GM23248 (cell line): Measurements from ENCODE around the gene GLIS2.

DNA sequence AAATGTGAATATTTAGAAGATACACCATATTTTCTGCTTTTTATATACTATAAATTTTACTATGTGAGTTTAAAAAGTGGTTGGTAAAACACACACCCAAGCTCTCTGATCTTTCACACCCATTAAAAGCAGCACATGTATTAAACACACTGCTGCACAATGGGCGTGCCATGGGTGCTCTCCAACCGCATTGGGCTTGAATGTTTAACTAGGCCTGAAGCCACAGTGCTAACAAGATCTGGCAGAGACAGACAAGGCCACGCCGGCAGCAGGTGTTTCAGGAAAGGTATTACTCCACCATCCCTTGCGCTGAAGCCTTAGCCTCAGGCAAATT lies 95.2 kb downstream of the ADCY9 start:
- RAMPAGE, long total RNA: no peak

- RAMPAGE, long total RNA: no peak
Measured at GRCh38 chr16:4143346-4143809, 27.1 kb upstream of the ADCY9 start.

DNA sequence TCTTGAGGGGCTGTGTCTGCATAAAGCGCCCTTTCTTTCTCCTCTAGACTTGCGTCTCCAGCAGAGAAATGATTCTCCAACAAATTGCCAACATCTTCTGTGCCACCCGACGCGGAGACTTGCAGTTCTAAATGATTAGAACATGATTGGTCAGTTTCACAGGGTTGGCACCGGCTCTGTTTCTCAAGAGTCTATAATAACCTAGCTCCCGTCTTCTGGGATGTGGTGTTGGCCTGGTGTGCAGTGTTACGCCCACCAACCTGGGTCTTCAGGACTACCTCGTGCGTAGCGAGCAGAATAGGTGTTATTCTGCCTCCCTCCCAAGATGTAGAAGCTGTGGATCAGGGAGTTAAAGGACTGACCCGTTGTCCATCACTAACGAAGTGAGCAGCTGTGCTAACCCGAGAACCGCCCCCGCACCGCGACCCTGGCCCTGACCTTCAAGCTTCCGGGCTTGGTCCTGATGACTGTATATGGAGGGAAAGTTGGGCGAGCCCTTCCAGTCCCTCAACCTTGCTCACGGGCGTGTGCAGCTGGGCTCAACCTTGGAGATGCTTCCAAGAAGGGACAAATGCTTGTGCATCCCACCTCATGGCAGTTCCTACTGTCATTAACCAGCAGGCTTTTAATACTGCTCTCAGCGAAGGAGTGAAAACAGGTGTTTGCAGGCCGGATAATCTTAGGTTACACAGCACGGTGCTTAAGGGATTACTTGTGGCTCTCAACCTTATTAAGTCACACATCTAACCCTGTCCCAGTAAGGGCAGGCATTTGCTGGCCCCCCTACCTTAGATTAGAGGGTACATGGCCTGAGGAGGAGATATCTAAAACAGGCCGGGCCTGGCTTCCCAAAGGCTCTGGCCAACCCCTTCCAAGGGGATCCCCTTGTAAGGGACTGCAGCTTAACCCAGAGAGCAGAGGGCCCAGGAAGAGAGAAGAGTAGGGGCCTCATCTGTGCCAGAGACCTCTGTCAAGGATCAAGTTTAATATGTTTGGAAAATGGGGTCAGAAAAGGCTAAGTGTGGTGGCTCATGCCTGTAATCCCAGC lies 33.6 kb downstream of the SRL start:
- RAMPAGE, long total RNA: no peak

DNA sequence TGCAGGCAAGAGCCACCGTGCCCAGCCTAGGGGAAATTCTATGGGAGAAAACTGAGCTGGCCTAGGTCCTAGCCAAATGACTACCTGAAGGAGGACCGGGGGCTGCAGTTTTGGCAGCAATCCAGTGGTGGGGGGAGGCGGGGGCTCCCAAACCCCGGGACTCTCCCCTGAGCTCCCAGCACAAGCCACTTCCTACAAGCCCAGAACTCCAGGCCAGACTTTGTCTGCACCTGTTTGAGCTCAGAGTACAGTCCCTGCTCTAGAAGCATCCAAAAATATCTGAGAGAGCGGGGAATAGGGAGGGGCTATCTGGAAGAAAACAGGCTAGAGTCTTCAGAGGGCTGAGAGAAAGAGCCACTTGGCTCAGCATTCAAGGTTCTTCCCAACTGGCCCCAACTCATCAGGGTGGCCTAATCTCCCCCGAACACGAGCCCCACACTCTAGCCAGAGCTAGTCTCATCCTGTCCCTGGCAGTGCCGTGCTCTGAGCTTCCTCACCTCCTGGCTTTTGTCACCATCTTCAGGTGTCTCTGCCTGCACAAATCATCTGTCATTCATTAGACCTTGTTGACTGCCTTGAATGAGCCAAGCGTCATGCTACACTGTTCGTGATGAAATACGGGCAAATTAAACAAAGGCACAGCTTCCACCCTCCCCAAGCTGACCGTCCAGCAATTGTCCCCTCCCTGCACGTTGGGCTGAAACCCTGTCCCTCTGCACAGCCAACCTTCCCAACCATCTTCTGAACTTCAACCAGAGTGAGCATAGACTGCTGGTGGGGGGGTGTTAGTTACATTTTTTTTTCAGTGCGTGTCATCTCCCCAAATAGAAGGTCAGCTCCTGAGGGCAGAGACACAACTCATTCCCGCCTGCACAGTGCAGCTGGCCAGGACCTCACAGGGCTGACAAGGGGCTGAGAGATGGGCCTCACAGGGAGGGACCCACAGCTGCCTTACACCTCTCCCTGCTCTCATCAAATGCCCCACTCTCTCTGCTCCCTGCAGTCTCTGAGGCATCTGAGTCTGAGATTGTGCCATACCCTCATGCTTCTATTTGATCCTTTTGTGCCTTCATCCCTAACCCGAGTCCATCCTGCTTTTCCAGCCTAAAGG lies 8.7 kb downstream of the SRL start:
- RAMPAGE, long total RNA: no peak

DNA sequence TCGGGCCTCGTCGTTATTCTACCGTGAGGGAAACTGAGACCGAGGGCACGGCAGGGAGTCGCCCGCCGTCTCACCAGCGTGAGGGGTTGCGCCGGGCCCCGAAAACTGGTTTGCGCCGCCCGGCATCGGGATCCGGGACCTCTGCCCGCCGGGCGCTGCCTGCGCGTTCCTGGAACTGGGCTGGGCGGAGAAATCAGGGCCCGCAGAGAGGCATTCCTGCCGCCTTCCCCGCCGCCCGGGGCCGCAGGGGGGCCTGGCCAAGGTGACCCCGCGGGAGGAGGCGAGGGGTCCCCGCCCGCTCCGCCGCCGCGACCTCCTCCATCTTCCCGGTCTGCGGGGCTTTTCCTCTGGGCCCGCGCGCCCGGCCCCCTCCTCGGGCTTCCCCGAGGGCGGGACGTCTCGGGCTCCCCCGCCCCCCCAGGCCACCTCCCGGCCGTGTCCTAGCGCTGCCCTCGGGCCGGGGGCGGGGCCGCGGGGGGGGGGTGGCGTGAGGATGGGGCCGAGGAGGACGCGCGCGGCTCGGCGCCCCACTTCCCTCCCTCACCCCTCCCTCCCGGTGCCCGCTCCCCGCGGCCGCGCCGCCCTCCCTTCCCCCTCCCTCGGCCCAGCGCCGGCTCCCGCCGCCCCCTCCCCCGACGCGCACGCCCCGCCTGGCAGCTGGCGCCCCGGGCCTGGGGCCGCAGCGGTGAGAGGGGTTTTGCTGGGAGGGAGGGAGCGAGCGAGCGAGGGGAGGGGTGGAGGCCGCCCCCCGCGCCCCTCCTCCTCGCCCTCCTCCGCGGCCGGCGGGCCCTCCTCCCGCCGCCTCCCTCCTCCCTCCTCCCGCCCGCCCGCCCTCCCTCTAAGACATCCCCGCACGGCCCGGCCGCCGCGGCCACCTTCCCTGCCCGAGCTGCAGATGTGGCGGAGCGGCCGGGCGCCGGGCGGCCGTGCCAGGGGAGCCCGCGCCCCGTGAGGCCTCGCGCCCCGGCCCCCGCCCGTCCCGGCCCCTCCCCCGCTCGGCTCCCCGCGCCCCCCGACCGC lies at the start of gene GLIS2:
TSS of gene GLIS2 (plus strand) at position 874 of the 1,020 bp plus-strand sequence.
- RAMPAGE, long total RNA: no peak

- RAMPAGE, long total RNA: no peak
Measured at GRCh38 chr16:4345556-4346205, 5.4 kb downstream of the PAM16 start.

GRCh38 chr16:4369345-4369967 lies 2.2 kb upstream of the VASN start:
- RAMPAGE, long total RNA: no peak

DNA sequence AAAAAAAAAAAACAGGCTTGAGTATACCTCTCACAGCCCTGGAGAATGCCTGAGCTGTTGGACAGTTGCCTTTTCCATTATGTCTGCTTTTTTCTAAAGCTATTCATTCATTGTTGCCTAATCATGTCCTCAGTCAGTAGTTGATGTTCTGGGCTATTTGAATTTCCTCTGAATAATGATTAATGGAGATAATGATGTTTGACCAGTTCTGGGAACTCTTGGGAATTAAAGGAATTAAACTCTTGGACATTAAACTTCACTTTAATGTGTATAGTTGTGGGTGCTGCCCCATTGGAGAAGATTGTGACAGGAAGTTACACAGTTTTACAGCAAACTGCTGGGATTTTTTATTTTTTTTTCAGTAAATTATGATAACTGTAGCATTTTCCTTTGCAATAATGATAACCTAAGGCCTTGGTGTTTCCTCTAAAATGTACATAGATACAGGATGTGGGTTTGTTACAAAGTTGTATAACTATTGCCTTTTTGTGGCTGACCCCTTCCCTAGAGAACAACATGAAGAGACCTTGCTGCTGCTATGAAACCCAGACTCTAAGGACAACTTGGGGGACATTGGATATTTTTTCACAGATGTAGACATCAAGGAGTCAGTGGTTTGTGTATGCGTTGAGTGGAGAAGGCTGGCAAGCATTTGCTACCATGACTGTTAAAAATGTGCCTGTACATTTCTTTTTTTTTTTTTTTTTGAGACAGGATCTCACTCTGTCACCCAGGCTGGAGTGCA lies 12.1 kb downstream of the HMOX2 start:
- RAMPAGE, long total RNA: no peak

- RAMPAGE, long total RNA: no peak
Measured at GRCh38 chr16:4664499-4665629, 28.5 kb upstream of the NUDT16L1 start.

GRCh38 chr16:4723301-4723674 lies 10.8 kb downstream of the ANKS3 start:
- RAMPAGE, long total RNA: no peak

DNA sequence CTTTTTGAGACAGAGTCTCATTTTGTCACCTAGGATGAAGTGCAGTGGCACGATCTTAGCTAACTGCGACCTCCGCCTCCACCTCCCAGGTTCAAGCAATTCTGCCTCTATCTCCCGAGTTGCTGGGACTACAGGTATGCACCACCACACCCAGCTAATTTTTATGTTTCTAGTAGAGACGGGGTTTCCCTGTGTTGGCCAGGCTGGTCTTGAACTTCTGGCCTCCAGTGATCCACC lies 12.7 kb downstream of the GLYR1 start:
- RAMPAGE, long total RNA: no peak

DNA sequence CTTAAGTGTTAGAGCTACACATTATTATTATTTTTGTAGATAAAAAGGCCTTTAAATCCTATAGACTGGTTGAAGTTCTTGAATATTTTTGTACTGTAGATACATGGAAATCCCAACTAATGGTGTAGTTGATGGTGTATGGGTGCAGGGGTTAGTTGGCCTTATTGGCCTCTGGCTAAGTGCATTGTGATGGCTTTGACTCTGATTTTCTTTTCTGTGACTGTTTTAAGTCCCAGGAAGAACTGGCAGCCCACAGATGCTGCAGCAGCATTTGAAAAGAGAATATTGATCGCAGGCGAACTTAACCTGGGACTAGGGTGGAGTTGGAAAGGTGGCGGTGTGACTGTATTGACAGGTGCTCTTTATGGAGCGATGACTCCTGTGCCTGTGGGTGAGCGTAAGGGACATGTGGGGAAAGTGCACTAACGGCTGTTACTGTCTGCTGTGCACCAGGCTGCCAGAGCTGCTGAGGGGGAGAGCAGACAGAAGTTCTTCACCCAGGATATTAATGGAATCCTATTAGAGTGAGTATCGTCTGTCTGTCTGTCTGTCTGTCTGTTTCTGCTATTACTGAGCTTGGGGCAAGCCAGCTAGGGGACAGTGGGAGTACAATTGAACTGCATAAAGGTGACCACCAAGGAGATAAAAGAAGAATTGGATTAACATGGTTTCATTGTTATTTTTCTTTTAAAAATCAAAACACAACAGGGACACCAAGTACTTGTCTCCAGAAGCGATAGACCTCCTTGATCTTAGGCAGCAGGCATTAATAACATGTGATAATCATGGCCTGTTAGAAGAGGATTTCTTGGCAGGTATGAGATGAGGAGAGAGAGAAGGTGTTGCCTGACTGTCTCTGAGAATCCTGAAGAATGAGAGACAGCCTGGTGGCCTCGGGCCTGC lies 21.4 kb downstream of the UBN1 start:
- RAMPAGE, long total RNA: no peak

- RAMPAGE, long total RNA: no peak
Measured at GRCh38 chr16:4882764-4883727, 35.8 kb downstream of the UBN1 start.

DNA sequence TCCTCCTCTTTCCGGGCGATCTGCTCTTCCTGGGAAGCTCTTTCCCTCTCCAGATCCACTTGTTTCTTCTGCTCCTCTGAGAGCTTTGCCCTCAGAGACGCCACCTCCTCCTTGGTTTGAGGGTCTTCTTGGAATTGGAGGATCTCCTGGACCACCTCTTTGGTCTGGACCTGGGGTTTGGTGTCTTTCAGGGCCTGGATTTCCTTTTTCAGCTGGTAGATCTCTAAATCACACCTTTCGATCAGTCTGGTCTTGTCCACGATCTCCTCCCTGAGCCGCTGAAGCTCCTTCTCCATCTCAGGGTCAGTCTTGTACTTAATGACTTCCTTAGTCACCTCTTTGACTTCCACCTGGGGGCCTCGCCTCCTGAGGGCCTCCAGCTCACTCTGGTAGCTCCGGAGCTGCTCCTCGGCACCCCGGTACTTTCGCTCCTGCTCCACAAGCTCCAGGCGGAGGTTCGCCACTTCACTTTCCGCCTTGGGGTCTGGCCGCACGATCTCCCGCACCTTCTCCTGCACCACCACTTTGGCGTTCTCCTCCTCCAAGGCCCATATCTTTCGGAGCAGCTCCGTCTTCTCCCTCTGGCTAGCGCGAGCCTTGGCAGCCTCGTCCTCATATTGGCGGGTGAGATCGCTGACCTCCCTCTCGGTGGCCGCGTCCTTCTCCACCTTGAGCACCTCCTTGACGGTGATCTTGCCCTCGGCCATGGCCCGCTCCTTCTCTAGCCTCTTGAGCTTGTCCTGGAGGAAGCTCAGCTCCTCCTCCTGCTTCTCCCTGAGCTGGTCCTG lies 37.5 kb downstream of the UBN1 start:
- RAMPAGE, long total RNA: no peak

- RAMPAGE, long total RNA: no peak
Measured at GRCh38 chr16:7330759-7331142, 1259.6 kb downstream of the TMEM114 start.

GRCh38 chr16:8713447-8714013 lies 39.1 kb downstream of the ABAT start:
- RAMPAGE, long total RNA: no peak

GRCh38 chr16:8864150-8865002 lies 4.4 kb downstream of the CARHSP1 start:
- RAMPAGE, long total RNA: no peak

DNA sequence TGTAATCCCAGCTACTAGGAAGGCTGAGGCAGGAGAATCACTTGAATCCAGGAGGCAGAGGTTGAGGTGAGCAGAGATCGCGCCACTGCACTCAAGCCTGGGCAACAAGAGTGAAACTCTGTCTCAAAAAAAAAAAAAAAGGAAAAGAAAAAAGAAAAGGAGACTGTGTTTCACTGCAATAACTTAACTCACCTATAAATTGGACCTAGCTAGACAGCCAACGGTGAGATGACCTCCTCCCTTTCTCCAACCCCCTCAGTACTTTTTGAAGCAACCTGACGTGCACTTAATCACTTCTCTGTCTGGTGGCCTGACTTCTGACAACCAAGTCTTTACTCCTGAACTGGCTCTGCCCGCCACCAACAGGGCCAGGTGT lies 21.6 kb downstream of the LITAFD start:
- RAMPAGE, long total RNA: no peak

- RAMPAGE, long total RNA: no peak
Measured at GRCh38 chr16:8906210-8906685, 24.1 kb downstream of the LITAFD start.

- RAMPAGE, long total RNA: no peak
Measured at GRCh38 chr16:8958198-8959187, 5.2 kb downstream of the USP7 start.